Metastatic Lung Carcinoma in the Adrenal Gland (tissue), 1 donor: ENCODE data around the genes OR11H12, OR4M1, OR4L1, PNP, RNASE2, SLC39A2 and ARHGEF40.

GRCh38 chr14:18600866-18601246 lies at the start of gene OR11H12:
OR11H12 (plus strand) TSS chr14:18601117.
- PRO-cap, result no peak

DNA sequence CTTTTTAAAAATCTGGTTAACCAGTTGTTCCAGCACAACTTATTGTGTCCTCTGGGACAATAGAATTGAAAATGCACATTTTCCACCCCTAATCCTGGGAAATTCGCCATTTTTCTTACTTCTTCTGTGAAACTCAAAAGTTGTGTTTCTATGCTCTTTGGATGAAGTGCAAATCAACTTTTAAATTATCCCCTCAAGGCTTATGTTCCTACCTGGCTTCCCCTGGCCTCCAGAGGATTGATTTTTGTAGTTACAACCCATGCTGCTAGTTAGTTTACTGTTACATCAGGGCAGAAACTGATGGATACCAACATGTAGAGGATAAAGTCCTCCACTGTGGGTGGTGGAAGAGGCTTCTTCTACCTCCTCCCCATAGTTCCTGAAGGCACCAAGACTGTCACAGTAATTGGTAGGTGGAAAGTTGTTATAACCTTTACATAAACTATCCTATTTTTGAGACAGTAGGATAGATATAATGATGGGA lies at the start of gene OR4M1:
OR4M1 (plus strand) TSS at position 320 of the 484 bp plus-strand sequence.
- PRO-cap, result no peak

DNA sequence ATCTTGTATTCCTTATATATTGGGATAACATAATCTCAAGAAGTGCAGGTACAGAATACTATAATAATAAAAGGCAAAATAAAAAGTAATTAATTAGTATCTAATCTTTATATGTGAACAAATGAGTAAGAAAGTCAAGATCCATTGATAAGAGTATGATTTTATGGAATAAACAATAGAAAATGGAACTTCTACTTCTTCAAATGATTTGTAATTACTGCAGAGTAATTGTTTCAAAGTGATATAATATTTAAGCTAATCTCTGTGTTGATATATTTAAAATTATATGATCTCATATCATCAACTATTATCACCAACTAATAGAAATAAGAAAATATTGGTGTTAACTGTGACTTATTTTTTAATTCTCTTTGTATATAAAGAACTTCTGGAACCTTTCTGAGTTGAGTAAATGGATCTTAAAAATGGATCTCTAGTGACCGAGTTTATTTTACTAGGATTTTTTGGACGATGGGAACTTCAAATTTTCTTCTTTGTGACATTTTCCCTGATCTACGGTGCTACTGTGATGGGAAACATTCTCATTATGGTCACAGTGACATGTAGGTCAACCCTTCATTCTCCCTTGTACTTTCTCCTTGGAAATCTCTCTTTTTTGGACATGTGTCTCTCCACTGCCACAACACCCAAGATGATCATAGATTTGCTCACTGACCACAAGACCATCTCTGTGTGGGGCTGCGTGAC lies at the start of gene OR4L1:
OR4L1 (plus strand) TSS at position 413 of the 708 bp plus-strand sequence.
- PRO-cap, result no peak

- PRO-cap, result unidirectional peak, plus-strand start at chr14:20469406; unidirectional peak, plus-strand start at chr14:20469613
Observed at GRCh38 chr14:20468956-20469939, at the start of gene PNP. PNP (plus strand) TSS chr14:20469406.

- PRO-cap, result no peak
Observed at GRCh38 chr14:20622902-20623190, 18.6 kb downstream of the OR6S1 start.

DNA sequence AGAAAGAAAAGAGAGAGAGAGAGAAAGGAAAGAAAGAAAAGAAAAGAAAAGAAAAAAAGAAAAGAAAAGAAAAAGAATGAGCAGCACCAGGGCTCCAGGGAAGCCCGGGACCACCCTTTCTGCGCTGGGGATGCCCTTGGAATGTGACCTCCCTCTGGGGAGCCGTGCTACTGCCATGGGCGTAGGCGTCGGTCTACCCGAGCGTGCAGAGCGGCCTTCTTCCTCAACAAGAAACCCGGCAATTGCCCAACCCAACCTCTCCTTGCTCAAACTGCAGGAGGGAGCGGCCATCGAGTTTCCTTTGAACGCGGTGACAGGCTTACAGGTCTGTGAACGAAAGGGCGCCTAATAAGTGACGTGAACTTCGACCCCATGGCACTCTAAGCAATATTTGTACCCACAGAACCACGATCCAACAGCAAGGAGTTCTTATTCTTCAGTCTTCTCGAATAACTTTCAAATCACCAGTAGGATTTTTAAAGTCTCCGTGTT lies 16.8 kb downstream of the OR6S1 start:
- PRO-cap, result no peak

- PRO-cap, result no peak
Observed at GRCh38 chr14:20625106-20625956, 16.2 kb downstream of the OR6S1 start.

- PRO-cap, result no peak
Observed at GRCh38 chr14:20633376-20633864, 8.1 kb downstream of the OR6S1 start.

DNA sequence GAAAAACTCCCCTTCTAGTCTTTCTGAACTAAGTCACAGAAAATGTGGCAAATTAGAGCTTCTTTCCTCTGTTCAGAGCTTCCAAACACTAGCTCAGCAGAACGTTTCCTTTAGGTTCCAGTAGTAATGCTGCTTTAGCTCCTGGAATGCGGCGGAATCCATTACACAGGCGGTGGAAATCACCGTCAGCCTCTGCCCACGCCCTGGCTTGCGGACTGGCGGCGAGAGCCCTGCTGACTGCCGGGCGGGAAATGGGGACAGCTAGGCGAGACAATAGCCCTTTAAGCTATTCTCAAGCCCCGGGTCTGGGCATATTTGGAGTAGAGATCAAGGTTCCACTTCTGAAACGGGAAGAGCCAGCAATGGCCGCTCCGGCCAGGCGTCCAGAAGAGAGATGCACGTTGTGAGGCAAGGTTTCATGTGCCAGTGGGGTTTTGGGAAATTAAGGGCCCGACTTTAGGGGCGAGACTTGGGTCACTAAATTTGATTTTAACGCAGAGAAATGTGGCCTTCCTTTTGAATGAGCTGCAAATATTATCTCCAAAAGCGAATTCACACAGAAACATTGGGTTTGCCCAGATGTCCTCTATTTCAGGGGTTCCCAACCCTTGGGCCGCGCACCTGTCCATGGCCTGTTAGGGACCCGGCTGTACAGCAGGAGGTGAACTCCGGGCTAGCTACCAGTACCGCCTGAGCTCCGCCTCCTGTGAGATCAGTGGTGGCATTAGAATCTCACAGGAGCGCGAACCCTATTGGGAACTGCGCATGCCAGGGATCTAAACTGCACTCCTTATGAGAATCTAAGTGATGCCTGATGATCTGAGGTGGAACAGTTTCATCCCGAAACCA lies 2.3 kb upstream of the RNASE4 start:
- PRO-cap, result unidirectional peak, plus-strand start at position 236 of the sequence; bidirectional peak, plus-strand start at position 764 of the sequence, minus-strand start at position 653 of the sequence

DNA sequence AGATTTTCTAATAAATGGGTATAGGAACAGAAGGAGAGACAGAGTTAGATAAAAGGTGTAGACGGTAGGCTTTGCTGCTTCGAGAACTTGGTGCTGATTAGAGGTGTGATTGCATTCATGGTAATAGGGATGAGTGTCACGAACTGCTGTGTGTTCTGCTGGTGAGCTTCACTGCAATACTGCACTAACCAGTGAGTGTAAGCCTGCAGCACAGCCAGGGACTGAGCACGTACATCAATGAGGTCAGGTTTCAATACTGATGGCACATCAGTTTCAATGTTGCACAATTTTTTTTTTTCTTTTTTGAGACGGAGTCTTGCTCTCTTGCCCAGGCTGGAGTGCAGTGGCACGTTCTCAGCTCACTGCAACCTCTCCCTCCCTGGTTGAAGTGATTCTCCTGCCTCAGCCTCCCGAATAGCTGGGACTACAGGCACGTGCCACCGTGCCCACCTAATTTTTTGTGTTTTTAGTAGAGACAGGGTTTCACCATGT lies 24.9 kb upstream of the EDDM3A start:
- PRO-cap, result no peak

DNA sequence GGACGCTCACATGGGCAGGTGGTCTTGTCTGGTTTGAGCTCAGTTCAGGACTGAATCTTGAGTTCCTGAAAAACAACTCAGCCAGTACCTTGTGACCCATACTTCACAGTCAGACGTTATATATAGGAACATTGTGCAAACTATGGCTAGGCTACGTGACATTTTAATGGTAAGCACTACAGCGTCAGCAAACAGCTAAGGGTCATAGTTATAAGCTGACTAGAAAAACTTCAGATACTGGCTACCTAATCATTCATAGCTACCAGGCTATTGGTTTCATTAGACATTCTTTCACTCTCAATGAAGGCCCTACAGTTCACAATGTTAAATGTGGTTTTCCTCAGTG lies 14.8 kb upstream of the EDDM3A start:
- PRO-cap, result no peak

DNA sequence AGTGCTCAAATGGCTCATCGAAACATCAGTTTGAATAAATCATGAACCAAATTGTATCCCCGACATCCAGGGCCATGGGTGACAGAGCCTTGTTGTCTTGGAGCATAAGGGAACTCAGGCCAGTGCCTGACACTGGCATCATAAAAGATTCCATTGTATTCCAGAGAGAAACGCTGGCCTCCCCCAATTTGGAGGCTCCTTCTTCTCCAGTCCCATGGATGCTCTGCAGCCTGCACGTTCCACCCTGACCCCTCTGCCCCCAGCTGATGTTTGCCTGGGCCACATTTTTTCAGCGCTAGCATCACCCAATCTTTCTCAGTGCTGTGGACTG lies 281 bp downstream of the RNASE1 start:
- PRO-cap, result no peak

DNA sequence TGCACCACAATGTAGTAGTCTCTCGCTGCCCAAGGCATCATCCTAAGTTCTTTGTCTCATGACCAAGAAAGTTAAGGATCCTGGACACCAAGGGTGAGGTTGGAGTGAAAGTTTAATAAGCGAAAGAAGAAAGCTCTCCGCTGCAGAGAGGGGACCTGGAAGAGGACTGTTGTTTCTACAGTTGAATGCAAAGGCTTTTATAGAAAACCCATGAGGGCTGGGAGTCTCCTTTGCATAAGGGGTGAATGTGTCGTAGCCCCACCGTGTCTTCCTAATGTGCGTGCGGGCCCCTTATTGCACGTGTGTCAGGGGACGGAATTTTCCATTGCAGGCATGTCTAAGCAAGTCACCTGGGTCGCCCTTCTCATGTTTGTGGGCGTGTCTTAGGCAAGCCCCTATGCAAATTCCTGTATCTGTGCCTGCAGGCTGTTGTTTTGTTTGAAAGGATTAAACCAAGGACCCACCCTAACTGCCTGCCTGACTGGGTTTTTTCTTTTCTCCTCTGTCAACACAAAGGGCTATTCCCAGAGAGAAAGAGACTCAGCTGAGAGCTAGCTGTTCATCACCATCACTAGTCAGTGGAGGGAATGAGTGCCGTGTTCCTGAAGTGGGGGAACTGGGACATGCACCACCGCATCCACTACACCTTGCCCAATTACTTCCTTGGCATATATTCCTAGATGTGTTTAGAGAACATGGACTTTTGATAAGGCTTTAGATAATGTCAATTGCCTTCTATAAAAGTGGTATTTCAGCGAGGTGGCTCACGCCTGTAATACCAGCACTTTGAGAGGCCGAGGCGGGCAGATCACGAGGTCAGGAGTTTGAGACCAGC lies 17.8 kb upstream of the RNASE1 start:
- PRO-cap, result no peak

DNA sequence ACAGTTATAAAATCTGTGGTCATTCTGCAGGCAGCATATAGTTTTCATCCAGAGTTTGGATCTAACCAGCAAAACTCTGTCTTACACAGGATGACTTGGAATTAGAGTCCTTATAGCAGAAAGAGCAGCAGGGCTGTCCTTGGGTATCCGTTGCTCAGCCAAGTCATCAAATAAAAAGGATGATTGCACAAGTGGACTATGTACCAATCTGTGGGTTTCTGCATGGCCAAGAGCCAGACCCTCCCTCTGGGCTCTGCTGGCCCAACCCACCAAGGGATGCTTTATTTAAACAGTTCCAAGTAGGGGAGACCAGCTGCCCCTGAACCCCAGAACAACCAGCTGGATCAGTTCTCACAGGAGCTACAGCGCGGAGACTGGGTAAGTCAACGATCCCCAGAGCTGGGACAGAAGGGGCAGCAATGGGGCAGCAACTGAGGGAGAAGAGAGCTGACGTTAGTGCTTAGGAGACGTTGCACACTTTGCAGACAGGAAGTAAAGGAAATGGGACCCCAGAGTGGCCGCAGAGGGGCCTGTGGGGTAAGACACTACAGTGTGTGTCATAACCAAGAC lies at the start of gene RNASE2:
RNASE2 (plus strand) TSS at position 329 of the 570 bp plus-strand sequence.
- PRO-cap, result no peak

DNA sequence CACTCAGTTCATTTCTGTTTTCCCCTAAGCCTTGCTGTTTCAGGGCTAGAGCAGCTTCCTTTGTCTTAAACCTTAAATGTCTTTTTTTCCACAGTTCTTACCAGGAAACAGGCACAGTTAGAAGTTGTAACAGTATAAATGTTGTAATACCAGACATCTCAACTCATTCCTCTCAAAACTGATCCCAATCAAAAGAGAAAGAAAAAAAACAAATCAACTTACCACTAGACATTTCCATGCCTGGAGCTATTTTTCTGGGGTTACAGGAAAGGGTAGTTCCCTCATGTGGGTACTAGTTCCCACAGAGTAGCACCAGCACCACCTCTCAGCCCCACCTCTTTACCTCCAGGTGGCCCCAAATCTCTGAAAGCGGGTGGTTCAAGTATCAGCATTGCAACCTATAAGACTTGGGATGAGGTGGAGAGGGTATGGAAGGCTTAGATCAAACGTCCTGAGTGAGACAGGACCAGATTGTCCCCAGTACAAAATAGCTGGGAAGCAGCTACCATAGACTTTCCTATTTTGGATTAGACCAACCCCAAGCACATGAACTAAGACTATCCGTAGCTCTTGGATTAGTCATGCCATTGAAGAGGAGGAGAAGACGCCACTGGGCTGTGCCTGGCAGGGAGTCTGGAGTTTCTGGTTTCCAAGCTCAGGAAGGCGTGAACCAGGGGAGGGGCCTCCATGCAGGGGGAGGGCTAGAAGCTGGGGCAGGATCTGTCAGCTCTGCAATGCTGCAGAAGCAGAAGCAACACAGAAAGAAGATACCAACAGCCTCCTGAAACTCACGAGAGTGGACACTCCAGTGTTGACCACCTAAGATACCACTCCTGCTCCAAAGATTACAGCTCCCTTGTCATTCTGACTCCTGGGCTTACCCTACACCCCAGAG lies at the start of gene SLC39A2:
SLC39A2 (plus strand) TSS at position 742 of the 895 bp plus-strand sequence.
- PRO-cap, result no peak

DNA sequence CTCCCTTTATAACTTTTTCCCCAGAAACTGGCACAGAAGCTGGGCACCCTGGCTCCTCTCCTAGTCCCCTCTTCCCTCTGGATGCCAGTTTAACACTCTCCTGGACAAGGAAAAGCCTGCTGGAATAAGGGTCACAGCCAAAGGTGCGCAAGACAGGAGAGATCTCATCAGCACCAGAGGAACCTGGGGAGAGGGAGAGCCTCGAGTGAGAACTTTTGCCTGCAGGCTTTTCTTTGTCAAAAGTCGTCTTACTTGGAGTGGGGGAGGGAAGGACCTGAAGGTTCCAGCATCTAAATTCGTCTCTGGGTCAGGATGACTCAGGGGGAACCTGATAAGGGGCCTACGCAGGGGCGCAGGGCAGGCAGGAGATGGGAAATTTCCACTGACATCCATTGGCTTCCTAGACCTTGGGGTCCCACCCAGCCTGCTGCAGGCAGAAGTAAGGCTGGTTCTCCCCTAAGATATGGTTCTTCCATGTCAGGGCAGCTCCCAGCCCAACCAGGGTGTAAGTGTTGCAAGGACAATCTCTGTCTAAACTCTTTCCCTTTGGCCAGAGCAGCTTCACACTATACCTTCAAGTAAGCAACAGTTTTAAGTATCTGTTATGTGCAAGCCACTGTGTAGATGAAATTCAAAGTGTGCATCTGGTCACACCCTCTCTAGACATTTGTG lies 2.0 kb upstream of the NDRG2 start:
- PRO-cap, result no peak

- PRO-cap, result no peak
Observed at GRCh38 chr14:21068787-21069200, 1.3 kb upstream of the ARHGEF40 start.

- PRO-cap, result bidirectional peak, plus-strand start at chr14:21070304, minus-strand start at chr14:21070135; unidirectional peak, minus-strand start at chr14:21070577
Observed at GRCh38 chr14:21070028-21070985, at the start of gene ARHGEF40. ARHGEF40 (plus strand) TSS chr14:21070304.

DNA sequence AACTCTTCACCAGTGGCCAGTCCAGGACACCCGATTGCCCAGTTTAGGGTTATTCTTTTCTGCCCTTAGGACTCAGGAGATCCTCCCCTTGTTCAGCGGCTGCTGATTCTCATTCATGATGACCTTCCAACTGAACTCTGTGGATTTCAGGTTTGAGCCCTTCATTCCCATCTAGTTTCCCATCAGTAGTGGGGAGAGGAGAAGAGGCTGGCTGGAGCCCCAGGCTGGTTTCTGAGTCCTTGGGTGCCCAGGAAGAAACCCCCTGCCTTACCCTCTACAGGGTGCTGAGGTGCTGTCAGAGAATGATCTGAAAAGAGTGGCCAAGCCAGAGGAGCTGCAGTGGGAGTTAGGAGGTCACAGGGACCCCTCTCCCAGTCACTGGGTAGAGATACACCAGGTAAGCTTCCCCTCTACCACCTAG lies 6.4 kb downstream of the ARHGEF40 start:
- PRO-cap, result no peak

DNA sequence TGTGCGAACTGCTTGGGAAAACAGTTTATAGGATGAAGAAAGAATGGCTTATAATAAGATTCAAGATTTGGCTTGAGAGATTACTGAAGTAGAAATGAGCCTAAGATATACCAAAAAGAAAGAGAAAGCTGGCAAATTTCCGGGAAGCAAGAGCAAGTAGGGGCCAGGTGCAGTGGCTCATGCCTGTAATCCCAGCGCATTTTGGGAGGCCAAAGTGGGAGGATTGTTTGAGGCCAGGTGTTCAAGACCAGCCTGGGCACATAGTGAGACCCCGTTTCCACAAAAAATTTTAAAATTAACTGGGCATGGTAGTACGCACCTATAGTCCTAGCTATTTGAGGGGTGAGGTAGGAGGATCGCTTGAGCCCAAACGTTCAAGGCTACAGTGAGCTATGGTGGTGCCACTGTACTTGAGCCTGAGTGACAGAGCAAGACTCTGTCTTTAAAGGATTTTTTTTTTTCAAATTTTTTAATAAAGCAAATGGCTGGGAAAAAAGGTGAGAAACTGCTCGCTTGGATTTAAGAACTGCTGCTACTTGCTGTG lies 12.4 kb downstream of the ZNF219 start:
- PRO-cap, result no peak